ENCODE data around the genes PPP1R35 and NYAP1.

GRCh38 chr7:100015744-100016618, 585 bp downstream of the ZKSCAN1 start:
- RRBS = 1% methylated on average over 16 of the region's 46 CpGs

DNA sequence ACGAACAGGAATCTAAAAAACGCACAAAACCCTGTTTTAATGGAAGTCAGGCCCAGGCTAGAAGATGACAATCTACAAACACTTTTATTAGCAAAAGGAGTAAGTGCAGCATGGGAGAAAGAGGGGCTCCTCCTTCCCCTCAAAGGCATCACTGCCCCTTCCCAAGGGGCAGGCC, 3.8 kb downstream of the COPS6 start:
- RRBS = no CpG with 5 or more reads among the region's 2 CpGs

DNA sequence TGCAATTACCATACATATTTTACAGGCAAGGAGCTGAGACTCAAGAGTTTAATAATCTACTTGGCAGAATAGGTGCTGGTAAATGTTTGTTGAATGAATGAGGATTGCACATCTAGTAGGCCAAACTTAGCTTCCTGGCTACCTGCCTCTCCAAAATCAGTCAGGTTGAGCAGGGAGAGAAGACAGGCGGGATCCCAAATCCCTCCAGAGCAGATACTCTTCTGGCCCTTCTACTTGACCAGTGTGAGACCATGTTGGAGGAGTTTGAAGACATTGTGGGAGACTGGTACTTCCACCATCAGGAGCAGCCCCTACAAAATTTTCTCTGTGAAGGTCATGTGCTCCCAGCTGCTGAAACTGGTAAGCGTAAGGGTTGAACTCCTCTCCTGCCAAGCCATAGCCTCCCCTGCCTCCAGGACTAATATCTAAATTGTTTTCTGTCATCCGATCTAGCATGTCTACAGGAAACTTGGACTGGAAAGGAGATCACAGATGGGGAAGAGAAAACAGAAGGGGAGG, 2.4 kb upstream of the MBLAC1 start:
- RRBS = no CpG with 5 or more reads among the region's 3 CpGs

DNA sequence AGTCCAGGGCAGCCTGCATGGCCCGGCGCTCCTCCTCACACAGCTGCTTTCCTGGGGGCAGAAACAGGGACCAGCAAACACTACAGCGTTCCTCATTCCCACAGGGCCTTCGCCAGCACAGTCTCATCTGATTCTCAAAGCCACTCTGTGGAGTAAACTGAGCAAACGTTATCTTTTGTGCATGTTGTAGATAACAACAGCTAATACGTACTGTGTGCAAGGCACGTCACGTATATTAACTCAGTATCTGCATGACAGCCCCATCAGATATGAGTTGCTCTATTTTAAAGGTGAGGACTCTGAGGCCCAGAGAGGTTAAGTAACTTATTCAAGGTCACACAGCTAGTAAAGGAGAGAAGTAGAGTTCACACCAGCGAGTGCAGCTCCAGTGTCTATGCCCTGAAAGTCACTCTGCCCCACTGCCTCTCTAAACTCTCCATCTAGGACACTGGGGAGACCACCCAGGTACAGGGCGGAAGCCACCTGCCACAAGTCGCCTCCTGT, 2.7 kb downstream of the TRAPPC14 start:
- RRBS = 62% methylated on average over 1 of the region's 11 CpGs

DNA sequence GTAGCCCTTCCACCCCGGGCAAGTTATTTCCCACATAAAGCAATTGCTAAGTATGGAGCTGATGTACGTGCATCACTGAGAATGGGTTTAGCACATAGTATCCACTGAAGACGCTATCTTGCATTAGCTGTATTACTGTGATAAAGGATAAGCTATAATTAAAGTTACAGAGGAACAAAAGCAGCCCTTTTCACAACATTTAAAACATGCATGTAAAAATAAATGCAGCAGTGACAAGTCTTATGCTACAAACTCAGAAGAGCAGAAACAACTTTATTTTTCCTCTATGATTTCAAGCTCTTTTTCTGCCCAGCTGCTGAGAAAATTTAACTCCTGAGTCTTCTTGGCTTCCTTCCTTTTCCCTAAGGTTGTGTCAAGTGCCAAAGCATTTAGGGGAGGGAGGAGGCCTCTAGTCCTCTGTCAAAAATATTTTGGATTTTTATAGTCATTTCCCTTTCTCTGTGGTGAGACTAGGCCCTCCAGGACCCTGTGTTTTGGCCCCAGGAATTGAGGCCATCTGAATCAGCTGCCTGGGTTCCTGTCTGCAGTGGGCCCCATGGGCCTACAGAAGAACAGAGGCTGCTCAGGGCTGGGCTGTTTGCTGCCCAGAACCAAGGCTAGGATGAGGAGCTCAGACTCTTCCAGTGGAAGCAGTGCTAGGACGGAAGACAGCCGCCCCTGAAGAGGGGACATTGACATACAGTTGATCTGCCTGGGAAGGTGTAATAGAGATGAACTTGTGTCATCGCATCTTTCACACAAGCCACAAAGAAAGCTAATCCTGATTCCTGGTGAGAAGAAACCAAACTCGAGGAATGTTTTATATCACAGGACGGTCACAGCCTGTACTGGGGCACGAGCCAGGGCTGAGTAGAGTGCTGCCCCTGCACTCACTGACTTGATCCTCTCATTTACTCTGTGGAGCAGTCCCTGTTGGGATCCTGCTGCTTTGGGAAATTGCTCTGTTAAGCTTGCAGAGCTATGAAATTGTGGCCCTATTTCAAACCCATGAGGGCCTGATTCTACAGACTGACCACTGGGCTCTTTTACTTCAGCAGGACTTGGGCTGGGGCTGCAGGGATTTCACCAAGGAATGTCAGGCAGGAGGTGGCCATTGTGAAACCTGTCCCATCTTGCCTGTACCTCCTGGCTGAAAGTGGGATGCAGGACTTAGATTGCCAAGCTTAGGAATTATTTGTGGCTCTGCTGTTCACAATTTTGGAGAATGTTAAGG, 10.8 kb upstream of the PILRB start:
- RRBS = no CpG with 5 or more reads among the region's 9 CpGs

DNA sequence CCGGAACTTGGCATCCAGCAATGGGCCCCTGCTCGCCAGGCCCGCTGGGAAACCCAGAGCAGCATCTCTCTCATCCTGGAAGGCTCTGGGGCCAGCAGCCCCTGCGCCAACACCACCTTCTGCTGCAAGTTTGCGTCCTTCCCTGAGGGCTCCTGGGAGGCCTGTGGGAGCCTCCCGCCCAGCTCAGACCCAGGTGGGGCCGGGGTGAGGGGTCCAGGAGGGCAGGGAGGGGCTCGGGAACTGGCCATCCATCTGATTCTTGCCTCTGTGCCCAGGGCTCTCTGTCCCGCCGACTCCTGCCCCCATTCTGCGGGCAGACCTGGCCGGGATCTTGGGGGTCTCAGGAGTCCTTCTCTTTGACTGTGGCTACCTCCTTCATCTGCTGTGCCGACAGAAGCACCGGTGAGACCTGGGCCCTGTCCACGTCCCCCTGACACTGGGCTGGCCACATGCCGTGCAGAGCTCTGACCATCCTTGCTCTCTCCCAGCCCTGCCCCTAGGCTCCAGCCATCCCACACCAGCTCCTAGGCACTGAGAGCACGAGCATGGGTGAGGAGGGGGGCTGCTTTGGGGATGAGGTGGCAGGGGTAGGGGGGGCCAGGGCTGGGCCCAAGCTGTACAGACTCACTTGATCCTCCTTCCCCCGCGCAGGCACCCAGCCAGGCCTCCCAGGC, 5.1 kb upstream of the PILRB start:
- RRBS = no CpG with 5 or more reads among the region's 19 CpGs

DNA sequence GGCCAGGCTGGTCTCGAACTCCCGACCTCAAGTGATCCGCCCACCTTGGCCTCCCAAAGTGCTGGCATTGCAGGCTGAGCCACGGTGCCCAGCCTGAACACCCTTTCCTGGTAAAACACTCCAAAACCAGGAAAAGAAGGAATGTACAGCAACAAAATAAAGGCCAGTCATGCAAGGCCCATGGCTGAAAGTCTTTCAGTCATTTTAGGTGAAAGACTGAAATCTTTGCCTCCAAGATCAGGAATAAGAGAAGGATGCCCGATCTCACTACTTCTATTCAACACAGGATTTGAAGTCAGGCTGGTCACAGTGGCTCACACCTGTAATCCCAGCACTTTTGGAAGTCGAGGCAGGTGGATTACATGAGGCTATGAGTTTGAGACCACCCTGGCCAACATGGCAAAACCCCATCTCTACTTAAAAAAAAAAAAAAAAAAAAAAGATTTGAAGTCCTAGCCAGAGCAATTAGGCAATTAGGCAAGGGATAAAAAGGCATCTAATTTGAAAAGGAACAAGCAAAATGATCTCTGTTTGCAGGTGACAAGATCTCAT, 4.9 kb downstream of the PILRB start:
- RRBS = no CpG with 5 or more reads among the region's 6 CpGs

DNA sequence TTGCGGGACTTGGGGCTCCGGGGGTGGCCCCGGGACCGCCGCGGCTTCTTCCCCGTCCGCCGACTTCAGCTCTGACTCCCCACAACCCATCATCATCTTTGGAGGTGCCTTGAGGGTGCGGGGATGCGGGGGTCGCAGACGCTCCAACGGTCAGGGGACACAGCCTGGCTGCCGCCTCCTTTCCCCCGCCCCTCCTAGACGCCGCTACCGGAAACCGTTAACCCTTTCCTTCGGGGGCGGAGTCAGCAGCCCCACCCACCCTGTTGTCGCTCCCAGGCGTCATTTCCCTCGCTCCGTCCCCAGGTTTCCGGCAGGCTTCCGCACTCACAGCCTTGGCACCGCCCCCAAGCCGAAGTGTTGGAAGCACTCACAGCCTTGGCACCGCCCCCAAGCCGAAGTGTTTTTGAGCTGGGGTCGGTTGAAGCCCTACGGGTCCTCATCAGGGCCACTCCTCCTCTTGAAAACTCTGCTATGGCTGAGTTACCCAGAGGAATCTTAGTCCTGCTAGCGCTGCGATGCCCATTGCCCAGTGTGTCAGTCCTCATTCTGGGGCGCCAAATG, at the start of gene PPP1R35:
TSS of gene PPP1R35 (minus strand) at position 219 of the 561 bp plus-strand sequence.
- RRBS = 1% methylated on average over 10 of the region's 37 CpGs

GRCh38 chr7:100440055-100440616, 3.8 kb upstream of the PPP1R35 start:
- RRBS = no CpG with 5 or more reads among the region's 9 CpGs

DNA sequence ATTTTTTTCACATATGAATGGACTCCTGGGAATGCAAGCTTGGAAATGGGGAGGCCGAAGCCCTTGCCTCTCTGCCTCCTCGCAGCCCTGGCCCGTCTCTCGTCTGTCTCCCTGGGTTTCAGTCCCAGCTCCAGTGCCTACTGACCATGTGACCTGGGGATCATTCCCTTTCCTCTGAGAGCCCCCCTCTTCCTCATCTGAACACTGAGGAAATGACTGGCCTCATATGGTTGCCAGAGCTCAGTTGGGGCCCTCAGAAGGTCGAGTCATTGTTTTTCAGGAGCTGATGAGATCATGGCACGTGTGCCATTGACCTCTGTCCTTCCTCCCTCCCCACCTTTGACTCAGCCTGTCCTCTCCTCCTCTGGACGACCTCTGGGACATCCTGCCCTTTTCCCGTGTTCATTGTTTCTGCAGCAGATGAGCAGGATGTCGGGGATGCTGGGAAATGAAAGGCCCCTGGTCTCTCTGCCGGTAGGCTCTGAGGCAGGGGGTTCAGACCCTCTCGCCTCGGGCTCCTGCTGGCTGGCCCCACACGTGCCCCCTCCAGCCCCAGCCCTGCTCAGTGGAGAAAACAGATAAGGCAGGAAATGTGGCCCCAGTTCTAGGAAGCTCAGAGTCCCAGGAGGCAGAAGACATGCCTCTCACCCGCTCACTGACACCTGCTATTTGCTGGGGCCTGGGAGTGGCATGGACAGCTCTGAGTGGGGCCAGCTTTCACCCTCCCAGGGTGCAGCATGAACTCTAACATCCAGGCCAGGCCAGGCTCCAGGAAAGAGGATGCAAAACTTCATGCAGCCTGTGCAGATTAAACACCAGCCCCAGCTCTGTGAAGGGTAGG, 8.2 kb upstream of the PPP1R35 start:
- RRBS = no CpG with 5 or more reads among the region's 14 CpGs

- RRBS = 5% methylated on average over 51 of the region's 102 CpGs
Observed at GRCh38 chr7:100483251-100484336, at the start of gene NYAP1. NYAP1 (plus strand) TSS chr7:100483927.

- RRBS = no CpG with 5 or more reads among the region's 3 CpGs
Observed at GRCh38 chr7:100510747-100511216, 27.1 kb downstream of the NYAP1 start.

- RRBS = no CpG with 5 or more reads among the region's 10 CpGs
Observed at GRCh38 chr7:100538263-100538716, 713 bp upstream of the AGFG2 start.

GRCh38 chr7:100578993-100579482, 5.3 kb upstream of the SAP25 start:
- RRBS = 91% methylated on average over 5 of the region's 18 CpGs

GRCh38 chr7:100681106-100682071, 7.8 kb downstream of the GNB2 start:
- RRBS = 88% methylated on average over 5 of the region's 26 CpGs

GRCh38 chr7:100813762-100814288, 13.5 kb downstream of the EPHB4 start:
- RRBS = no CpG with 5 or more reads among the region's 9 CpGs

- RRBS = no CpG with 5 or more reads among the region's 3 CpGs
Observed at GRCh38 chr7:100836860-100837040, 9.4 kb upstream of the EPHB4 start.

DNA sequence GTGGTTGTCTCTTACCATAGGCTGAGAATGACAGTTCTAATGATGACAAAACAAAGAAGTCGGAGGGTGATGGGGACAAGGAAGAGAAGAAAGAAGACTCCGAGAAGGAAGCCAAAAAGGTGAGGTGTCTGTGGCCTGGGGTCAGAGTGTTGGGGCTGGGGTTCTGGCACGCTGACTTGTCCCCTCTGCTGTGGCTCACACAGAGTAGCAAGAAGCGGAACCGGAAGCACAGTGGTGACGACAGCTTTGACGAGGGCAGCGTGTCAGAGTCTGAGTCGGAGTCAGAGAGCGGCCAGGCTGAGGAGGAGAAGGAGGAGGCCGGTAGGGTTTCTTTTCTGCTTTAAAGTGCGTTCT, 4.8 kb downstream of the UFSP1 start:
- RRBS = 69% methylated on average over 5 of the region's 12 CpGs

DNA sequence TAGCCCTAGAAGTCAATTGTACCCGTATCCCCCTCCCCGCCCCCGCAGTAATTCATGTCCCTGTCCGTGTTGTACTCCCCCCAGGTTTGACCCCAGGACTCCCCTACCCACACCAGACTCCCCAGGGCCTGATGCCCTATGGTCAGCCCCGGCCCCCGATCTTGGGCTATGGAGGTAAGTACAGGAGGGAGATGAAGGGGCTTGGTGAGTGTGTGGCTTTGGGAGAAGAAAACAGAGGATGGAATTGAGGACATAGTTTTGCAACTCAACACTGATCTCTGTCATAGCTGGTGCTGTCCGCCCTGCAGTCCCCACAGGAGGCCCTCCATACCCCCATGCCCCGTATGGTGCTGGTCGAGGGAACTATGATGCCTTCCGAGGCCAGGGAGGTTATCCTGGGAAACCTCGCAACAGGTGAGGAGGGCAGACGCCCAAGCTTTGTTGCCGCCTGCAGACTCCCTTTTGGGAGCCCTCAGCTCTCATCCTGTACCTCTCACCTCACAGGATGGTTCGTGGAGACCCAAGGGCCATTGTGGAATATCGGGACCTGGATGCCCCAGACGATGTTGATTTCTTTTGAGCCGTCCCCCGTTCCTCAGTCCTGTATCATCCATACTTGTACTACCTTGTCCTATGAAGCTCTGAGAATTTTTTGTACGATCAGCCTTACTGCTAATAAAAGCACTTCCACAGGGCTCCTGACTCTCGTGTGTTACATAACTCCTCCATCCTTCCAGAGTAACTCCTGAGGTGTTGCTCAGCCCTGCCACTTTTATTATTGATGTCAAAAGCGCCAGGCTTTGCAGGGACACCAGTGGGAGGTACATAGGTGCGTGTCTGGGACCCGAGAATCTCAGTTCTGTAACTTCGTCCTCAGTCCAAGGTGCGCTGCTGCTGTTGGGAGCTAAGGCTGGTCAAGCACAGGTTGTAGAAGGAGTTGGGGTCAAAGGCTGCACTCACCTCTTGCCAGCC, 1.3 kb downstream of the UFSP1 start:
- RRBS = no CpG with 5 or more reads among the region's 25 CpGs

- RRBS = no CpG with 5 or more reads among the region's 18 CpGs
Observed at GRCh38 chr7:100897634-100898371, 2.1 kb upstream of the ACHE start.